WTC11 (cell line): Measurements from ENCODE around the gene NID2.

DNA sequence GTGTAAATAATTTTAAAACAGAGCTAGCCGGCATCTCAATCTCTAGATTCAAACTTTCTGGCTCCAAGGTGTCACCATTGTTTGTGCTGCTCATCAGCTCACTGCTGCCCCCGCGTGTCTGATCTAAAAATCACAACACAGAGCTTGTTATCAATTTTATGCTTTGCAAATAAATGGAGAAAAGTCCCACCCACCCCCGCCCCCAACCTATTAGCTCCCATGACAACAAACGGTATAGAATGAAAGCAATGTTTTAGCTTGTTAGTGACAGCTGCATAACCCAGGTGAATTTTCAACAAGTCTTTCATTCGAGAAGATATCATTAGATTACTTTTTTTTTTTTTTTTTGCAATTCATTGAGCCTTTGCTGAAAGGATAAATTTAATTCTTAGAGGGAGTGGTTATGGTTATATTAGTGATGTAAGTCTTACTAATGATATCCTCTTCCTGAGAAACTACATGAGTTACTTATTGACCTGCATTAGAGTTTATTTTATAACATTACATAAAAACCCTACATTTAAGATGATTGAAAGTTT is 11.2 kb upstream of the ABHD12B start:
- PRO-cap = no peak

DNA sequence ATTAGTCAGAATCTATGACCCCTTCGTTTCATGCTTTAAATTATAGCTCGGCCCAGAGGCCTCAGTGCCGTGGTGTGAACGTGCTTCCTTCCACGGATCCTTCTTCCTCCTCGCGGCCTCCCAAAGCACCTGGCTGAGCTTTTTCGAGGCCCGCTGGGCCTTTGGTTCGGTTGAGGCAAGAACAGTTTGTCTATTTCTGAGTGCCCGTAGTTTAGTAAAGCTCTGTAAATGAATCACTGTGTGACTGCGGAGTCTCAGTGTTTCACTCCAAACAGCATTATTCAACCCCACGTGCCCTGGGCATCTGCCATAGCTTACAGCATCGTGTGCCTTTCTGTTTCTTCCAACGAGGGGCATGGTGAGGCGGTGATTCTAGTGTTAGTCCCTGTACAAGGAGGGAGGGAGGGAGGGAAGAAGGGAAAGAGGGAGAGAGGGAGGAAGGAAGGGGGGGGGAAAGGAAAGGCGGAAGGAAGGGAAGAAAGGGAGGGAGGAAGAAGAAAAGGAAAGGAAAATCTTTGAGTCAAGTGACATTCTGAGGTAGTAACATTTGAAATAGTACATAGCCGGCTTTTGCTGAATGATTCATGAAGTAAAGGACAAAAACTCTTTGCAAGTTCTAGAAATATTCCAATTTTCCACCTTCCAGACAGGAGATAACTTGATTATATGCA is 1.1 kb upstream of the TRIM9 start:
- PRO-cap = no peak

DNA sequence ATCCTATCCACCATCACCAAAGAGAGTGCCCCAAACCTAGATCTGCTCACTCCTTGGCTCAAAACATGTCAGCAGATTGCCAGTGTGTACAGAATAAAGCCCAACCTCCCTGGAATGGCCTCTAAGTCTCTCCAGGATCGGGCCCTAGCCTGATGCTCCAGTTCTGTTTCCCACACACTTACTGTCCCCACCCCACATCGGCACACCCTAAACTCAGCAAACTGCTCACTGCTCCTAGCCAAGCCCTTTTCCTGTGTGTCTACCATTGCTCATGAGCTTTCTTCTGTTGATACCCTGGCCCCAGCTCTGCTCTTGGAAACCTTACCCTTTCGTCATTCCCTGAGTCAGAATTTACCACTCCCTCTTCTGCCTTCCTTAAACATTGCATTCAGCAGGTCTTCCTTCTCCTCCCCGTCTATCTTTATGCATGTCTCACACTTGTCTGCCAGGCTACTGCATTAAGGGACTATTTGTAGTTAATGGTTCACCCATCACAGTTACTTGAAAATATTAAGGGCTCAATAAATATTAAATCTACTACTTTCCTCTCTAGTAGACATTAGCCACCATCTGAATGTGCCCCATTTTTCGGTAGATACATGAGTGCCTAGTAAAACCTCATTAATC is 158.9 kb downstream of the TMX1 start:
- PRO-cap = no peak

DNA sequence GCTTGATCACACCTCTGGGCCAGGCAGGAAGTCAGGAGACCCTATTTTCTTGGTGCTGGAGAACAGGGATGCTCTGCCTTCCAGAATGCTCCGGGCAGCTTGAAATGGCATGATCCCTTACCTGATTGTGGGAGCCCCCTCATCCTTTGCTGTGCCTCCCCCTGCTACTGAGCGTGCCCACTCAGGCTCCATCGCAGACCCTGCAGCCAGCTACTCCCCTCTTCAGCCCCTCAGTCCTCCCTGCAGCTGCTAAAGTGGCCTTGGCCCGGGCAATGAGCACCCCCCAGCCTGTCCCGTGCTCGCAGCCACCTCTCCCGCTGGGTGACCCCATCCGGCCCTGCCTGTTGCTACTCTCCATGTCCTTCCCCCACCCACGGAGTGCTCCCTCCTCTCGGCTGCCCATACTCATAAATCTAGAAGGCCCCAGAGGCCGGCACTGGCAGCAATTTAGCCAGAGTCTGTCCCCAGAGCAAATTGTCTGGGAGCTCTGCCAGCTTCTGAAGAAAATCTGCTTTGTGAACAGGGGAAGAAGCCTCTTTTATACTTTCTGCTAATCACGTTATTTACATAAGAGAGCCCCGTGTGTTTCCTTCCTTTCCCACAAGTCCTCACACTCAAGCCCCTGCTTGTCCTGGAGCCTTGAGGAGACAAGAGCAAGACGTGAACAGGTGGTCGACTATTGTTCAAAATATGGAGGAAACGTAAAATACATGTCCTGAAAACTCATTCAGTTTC is 143.7 kb upstream of the FRMD6 start:
- PRO-cap = no peak

DNA sequence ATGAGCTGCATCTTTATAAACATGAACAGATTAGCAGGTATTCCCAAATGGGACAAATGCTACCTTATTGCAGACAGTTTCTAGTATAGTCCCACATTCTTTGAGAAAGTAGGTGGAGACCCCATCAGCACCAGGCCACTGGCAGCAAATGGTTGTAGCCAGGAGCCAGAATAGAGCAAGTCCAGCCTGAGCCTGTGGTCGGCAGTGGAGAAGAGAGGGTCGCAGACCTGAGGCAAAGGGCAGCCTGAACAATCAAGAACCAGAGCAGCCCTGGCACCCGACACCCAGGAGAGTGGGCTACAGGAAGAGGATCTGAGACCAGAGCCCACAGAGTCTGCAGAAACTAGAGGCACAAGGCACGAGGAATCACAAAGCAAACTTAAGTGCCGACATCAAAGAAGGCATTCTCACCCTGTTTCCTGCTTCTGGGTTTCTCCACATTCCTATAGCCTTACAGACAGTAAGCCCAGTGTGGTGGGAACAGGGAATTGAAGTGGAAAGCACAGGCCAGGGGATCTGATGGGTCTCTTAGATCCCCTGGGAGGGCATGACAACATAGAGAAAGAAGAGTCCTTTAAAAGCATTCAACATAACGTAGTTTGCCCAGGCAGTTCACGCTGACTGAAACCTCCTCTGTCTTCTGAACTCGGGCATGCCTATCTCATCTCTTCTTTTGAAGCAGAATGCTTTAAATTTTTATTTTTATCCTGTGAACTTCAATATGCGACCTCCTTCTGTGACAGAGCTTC is 75.7 kb upstream of the FRMD6 start:
- PRO-cap = unidirectional peak, minus-strand start at position 314 of the sequence

- PRO-cap = no peak
Measured at GRCh38 chr14:51669948-51670187, 18.2 kb downstream of the FRMD6 start.

- PRO-cap = no peak
Measured at GRCh38 chr14:51789583-51789999, 70.8 kb upstream of the GNG2 start.

DNA sequence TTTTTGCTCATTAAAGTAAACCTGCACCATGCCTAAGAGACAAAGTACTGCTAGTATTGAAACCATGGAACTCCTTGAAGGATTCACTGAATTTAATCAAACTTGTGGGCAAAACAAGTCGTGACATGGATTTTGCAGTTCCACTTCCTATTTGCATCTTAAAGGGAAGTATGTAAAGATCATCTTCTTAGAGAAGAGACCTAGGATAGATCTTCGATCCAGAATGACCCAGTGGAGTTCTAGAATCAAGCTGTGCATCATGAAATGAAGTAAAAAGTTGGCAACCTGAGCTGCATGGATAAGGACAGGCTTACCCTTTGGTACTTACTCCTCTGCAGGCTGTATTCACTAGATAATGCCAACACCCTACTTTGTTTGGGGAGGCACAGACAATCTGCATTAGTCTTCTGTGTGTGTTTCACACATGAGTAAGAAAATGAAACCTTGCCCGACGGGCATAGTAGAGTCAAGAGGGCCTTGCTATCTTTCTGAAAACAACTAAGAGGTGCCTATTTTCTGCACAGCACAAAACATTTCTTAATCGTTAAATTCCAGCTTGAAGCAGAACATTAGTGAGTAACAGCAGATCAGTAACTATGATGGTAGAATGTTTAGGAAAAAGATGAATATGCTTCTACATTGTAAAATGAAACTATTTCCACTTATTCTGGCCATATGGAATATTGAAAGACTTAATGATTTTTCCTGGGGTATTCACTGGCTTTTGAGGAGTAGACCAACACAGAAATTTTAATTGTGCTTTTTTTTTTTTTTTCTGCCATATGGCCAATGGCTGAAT is 2.0 kb downstream of the GNG2 start:
- PRO-cap = no peak

GRCh38 chr14:51872474-51873000 is 12.1 kb downstream of the GNG2 start:
- PRO-cap = no peak

GRCh38 chr14:51884521-51885338 is 24.3 kb downstream of the GNG2 start:
- PRO-cap = no peak

GRCh38 chr14:52068717-52069138 is at the start of gene NID2:
Gene NID2 (minus strand): TSS chr14:52069059.
- PRO-cap = bidirectional peak, plus-strand start at chr14:52069224, minus-strand start at chr14:52069056

DNA sequence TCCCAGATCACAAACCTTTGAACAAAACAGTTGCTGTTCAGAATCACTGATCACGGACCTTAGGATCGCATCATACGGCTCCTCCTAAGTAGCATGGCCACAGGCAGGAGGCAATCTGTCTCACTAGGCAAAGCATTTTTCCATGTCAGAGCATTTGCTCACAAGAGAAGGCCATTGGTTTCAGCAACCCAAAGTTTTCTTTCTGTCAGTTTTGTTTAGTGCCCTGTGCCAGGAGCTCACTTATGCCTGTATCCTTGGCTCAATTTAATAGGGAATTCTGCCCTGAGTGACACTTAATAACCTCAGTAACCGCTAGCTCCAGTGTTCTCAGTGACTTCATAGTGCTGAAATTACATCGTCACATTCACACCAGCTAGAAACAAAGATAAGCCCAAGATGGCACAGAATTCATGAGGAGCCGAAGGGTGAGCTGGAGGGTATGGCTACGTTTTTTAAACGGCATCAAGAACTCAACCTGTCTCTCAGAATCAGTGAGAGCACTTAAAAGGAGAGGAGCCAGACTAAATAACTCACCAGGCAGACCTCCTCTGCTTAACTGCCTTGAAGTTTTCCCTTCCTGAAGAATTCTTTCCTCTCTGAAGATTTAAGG is 37.0 kb downstream of the PTGER2 start:
- PRO-cap = no peak

DNA sequence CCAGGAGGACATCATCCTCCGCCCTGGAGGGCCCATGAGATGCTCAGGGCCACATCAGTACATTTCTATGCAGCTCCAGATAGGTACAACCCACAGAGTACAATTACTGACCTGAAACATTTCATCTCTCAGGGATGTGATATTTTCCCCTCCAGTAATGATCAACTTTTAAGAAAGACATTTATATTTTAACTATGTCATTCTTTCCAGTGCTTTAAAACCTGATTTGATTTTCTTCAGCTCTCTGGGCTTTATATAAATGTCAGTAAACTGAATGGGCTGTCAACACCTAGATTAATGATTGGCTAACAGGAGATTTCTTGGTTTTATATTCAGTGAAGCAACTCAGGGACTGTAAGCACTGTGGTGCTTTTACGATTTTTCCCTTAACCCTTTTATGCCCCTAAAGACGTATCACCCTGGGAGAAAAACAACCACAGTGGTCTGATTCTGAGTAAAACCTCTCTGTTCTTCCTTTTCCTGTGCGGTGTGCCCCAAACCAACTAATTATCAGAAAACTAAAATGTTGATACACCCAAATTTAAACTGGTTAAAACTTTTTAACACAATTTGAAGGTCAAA is 37.9 kb downstream of the PTGER2 start:
- PRO-cap = no peak

GRCh38 chr14:52642291-52643330 is 52.7 kb downstream of the ERO1A start:
- PRO-cap = no peak

GRCh38 chr14:52694605-52695011 is 750 bp downstream of the ERO1A start:
- PRO-cap = no peak

GRCh38 chr14:52729525-52730072 is 367 bp upstream of the STYX start:
- PRO-cap = bidirectional peak, plus-strand start at chr14:52730206, minus-strand start at chr14:52729962

GRCh38 chr14:52835505-52835984 is 44.1 kb upstream of the GNPNAT1 start:
- PRO-cap = no peak

DNA sequence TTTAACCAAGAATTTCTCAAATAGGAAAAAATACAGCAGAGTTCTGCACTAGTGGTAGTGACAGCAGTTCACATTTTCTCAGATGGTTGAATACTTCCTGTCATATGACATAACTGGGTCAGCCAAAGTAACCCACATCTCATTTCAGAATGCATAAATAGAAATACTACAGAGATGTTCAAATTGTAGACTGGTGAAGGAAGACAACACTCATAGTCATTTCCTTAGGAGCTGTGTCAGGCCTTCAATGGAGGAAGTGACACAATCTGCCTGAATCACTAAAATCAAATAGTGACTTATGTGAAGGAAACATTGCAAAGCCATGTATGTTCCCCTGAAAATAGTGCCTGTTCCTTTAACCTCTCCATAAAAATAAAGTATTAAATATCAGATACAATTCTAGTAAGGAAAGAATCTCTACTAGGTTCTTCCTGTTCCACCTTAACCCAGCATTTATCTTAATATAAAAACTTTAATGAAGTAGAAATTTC is 32.3 kb downstream of the FERMT2 start:
- PRO-cap = no peak

DNA sequence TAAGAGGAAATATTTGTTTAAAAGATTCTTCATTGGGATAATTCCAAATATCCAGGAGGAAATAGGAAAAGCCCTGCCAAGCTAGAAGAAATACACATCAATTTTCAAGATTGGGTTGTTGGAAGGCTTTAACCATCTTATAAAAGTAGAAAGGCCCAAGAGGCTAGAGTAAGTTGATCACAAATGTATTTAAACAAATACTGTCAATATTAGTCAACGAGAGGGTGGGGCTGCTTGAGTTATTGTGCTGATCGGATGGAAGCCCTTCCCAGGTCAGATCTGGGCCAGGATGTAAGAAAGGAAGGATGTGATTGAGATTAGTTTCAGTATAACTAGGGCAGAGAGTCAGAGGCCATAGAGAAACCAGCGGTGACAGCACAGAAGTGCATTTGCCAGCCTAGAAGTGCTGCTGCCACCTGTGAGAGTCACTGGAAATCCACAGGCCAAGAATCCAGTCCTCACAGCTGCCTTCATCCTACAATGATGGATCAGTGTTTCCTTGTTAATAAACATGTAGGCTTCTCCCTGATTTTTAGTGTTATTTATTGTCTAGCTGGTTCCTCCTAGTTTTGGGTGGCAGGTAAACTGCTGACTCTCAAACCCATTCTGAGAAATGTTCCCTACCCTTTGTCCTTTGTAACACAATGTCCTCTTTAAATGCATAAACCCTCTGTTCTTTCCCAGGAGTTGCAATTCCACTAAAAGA is 9.8 kb upstream of the FERMT2 start:
- PRO-cap = no peak

DNA sequence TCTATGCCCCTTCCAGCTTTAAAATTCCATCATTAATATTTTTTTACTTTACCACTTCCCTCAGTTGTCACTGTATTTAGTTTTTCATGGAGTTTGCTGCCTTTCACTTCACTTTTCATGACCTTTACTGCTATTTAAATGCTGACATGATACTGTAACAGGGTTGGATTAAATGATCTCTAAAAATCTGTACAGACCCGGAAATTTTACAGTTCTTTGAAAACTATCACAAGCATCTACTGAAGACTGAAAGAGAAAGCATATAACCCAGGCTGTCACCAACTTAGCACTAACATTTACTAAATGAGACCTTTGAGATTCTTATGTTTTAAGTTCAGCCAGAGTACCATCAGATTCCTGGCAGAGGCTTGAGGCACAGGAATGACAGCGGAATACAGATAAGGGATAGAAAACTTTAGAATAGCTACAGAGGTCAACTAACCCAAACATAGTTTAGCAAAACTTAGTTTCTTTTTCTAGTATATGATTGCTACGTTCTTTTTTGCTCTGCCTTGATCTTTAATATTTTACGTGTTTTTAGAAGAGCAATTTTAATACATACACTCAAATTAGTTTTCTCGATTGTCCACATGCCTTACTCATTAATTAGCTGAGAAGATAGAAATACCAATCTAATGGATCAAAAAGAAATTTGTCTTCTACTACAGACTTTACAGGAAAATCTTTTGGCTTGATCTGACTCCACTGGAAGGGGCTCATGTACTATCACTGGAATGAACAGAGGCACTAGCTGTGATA is 91.7 kb upstream of the FERMT2 start:
- PRO-cap = no peak